ENCODE results near the gene NVL.

DNA sequence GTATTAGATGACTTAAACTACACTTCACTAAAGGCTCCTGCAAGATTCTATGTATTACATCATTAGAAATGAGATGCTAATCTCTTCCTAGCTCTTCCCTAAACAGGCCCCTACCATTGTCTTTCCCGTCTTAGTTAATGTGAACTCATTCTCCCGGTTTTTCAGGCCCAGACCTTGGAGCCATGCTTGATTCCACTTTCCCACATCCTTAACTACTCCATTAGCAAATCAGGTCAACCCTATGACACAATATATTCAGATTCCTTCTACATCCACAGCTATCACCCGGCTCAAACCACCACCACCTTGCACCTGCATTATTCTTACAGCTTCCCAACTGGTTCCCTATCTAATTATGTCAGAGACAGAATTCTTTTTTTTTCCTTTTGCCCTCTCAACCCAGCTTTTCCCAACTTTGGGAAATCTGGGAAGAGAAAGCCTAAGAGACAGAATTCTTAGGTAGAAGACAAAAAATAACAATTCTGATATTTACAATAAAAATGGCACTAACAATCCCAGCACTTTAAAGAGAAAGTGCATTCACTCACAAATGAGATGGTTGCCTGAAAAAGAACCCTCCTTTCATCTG lies 73.2 kb downstream of the NVL start:
- PRO-cap = no peak

DNA sequence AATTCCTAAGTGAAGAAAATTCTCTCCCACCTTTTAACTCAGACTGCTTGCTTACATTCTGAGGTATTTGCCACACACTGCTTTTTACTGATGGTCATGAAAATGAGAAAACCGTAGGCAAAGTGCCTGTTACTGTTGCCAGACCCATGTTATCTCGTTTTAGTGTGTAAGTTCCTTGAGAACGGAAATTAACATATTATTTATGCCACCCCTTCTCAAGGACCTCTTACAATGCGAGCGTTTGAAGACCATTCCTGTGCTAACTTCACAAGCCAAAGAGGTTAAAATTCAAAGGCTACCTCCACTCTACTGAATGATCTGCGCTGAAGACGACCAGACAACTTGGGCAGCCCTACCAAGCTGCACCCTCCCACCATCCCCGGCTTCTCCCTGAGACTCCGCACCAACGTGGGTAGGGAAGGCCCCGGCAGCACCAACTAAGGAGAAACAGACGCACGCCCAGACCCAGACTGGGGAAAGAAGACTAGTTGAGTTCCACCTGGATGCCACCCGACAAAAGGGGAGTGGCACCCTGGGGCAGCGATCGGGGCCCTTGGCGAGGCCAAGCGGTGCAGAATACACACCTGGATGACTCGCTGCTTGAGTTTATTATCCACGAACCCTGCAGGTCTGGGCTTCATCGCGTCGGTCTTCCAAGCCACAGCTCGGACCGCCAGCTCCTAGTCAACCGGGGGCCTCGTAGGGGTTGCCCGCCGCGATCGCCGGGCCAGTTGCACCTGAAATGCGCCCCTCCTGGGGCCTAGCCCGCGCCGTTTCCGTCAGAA lies at the start of gene NVL:
TSS of gene NVL (minus strand) at position 686 of the 785 bp plus-strand sequence.
- PRO-cap = unidirectional peak, minus-strand start at position 439 of the sequence; unidirectional peak, minus-strand start at position 472 of the sequence; unidirectional peak, minus-strand start at position 515 of the sequence; bidirectional peak, plus-strand start outside the sequence, minus-strand start at position 653 of the sequence

- PRO-cap = no peak
Observed at GRCh38 chr1:224333884-224334899, 4.2 kb upstream of the NVL start.

DNA sequence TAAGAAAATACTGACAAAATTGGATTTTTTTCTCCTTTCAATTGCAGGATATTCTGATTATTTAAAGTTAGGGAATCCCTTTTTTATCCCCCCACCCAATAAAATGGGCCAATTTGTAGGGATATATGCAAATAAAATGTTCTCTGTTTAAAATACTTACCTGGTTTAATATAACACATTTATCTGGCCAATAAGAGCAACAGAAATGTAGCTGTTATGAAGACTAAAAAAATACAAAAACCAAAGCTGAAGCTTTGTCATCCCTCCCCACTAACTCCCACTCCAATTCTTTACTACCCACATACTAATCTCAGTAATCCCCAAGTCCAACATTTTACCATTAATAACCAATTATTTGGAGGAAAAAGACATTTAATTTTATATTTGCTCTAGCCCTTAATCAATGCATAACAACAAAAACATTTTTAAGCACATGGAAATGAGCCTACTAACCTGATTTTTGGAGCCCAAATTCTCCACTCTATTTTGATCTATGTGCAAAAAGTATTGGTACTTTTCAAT lies 30.0 kb downstream of the CNIH4 start:
- PRO-cap = no peak

- PRO-cap = no peak
Observed at GRCh38 chr1:224430627-224431238, 3.9 kb downstream of the WDR26 start.

- PRO-cap = no peak
Observed at GRCh38 chr1:224431377-224431854, 3.2 kb downstream of the WDR26 start.

DNA sequence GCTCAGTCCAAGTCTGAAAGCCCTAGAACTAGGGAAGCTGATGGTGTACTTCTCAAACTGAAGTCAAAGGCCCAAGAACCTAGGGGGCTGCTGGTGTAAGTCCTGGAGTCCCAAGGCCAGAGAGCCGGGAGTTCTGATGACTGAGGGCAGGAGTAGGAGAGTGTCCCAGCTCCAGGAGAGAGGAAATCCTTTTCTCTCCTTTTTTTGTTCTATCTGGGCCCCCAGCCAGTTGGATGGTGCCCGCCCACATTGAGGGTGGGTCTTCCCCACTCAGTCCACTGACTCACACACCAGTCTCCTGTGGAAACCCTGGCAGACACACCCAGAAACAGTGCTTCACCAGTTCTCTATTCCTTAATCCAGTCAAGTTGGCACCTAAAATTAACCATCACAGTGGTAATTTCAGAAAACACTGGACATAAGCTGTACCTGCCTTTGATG lies 12.6 kb upstream of the WDR26 start:
- PRO-cap = no peak

- PRO-cap = no peak
Observed at GRCh38 chr1:224528976-224529413, 87.1 kb upstream of the CNIH3 start.

DNA sequence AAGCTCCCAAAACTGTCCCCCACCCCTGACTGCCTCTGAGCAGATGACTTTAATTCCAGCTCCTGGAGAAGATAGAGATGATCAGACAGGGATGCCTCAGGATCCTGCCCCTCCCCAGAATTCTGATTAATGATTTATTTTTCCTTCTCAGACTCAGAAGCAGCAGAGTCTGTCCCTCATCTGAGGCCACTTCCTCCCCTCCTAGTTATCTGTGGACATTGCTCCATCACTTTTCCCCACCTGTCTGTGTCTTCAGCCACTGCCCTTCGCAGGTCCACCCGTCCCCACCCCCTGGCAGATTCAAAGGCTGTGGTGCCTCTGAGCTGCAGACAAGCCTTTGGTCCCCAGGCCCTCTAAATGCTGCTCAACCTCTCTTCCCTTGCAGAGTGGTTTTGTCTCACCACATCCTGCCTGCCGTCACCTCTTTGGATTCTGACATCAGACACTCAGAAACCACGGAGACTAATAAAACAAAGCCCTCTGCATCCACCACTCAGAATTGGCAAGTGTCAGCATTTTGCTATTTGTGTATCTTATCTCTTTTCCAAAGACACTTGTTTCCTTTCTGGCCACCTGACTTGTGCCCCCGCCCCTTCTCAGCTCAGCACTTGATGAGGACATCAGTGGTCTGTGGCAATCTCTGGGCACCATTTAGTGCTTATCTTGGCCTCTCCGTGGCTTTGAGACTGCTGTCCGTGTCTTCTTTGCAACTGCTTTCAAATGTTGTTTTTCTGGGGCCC lies 7.6 kb downstream of the CNIH3 start:
- PRO-cap = unidirectional peak, minus-strand start at position 354 of the sequence

GRCh38 chr1:225402642-225403479 lies 25.0 kb downstream of the LBR start:
- PRO-cap = no peak

DNA sequence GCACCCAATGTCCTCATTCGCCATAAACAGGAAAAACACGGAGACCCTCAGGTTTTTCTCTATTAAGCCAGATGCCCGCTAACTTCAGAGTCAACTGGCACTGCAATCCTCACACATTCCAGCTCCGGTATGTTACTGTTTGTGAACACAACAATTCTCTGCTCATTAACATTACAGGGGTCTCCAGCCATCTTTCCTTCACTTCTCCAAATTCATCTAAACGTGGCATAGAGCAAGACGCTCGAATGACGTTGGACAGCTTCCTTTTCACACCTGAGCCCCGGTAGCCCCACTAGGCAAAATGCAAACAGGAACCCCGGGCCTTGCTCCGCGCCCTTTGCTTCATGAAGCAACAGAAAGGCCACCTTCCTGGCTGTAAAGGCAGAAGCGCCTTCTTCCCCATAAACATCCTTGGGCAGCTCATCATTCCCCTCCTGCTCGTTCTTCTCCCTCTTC lies 1.4 kb downstream of the LBR start:
- PRO-cap = unidirectional peak, plus-strand start at position 321 of the sequence

DNA sequence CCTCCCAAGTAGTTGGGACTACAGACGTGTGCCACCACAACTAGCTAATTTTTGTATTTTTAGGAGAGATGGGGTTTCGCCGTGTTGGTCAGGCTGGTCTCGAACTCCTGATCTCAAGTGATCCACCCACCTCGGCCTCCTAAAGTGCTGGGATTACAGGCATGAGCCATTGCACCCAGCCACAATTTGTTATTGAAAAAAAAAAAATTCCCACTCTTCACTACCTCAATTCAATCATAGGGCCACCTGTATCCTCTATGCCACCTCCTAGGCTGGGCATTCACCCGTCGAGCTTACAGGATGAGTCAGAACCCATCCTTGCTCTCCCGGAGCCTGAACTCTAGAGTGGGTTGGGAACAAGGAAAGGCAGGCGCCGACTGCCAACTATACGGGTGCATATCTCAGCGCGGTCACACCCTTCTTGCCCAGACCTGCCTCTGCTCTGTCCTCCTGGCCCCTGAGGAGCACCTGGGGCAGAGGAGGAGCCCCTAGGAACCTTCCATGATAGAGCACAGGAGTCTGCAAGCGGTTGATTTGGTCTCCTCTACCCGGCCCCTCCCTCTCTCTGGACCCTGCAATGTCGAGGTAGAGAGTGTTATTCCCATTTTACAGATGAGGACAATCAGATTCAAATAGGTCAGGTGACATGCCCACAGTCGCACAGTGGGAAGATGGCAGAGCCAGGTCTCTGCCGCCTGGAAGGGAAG lies 21.4 kb upstream of the LBR start:
- PRO-cap = no peak

- PRO-cap = no peak
Observed at GRCh38 chr1:225524562-225524951, 96.7 kb upstream of the LBR start.

- PRO-cap = no peak
Observed at GRCh38 chr1:225549305-225549787, 103.6 kb downstream of the ENAH start.

GRCh38 chr1:225607911-225608573 lies 44.9 kb downstream of the ENAH start:
- PRO-cap = no peak

DNA sequence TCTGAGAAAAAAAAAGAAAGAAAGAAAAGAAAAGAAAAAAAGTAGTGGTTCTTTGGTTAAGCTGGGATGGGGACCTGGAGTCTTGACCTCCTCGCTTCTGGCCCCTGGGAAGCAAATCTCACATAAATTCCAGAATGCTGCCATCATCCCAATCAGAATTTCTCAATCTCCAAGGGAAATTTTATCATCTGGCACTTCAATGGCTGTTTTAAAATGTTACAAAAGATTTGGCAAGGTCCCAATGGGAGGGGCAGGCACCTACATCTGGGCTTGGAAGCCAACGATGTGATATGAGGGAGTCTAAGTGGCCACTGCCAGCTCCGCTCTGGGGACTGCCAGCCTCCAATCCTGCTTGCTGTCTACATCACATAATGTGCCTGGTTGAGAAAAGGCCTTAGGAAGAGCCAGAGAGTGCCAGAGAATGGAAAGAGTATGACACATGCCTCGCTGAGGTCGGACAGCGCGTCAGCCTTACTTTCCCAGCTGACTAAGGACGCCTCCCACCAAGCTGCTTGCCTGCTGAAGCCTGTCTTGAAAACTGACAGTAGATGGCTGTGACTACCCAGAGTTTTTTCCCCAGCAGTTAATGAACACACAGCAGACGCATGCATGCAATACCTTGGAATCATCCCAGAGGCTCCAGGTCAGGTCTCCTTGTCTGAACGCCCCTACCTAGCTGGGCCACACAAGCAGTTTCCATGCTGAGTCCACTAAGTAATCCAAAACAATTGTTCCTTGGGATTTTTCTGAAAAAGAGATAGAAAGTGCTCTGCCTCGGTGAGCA lies 41.9 kb upstream of the SRP9 start:
- PRO-cap = no peak

DNA sequence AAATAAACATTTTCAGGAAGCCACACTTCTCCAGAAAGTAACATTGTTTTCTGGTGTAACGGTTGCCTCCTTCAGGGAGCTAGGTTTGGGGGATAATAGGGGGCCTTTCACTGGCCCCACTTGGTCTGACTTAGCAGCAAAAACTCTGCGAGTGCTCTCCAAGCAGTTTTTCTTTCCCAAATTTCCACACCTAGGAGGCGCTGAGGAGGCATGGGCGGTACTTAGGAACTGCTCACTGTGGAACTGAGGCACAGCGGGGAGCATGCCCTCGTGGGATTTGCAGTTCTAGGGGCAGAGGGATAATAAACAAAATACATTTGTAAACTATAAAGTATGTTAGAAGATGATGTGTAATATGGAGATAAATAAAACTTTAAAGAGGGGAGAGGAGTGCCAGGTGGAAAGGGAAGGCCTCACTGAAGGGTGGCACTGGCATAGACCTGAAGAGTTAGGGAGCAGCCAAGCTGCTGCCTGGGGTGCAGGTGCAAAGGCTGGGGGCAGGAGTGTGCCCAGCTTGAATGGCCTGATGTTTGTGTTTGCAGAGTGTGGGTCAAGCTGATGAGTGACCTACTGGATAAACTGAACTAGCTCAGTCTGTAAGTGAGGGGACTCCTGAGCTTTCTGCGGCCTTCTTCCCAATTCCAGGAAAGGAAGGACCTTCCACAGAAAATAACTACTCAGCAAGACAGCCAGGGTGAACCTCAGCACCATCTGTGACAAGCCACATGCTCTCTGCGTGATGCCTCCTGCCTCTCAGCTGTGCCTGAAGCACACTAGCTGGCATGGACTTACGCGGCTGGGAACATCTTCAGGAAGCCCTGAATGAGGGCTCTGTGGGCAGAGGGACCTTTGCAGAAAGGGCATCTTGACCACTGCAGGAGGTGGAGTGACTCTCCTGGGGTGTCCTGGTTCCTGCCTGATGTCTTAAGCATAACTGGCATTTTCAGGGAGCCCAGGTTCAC lies 2.0 kb downstream of the EPHX1 start:
- PRO-cap = no peak

- PRO-cap = unidirectional peak, minus-strand start at chr1:225813786
Observed at GRCh38 chr1:225812812-225814085, 3.3 kb downstream of the EPHX1 start.

DNA sequence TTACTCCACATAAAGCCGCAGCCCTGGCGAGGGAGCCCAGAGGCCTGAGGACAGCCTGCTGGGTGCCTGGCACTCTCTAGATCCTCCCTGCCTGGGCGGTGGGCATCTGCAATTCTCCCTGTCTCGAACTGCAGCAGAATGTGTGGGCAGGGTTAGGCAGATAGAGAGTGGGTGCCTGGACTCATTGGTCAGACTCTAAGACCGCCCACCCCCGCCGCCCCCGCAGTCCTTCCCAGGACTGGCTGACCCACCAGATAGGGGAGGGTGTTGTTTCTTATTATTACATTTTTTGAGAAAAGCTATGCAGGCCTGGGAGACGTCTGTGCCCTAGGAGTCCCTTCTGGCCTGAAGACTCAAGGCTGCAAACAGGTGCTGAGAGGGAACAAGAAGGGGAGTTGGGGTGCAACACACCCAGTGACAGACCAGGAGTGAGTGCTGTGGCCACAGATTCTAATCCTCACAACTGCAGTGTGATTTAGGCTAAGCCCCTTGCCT lies 14.1 kb downstream of the EPHX1 start:
- PRO-cap = no peak

- PRO-cap = no peak
Observed at GRCh38 chr1:225848326-225849245, 33.6 kb downstream of the TMEM63A start.

Measured in ileum (tissue), 1 donor.